ENCODE measurements around a stretch of chrX.

DNA sequence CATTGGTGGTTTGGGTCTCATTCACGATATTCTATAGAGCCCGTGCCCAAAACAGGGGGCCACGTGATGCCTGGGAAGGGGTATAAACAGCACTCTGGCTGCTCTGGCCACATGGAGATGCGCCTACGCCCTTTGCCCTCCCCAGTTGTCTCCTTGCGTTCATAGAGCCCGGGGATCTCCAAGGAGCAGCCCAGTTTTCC is 466 bp upstream of the NHS start:
- CAGE, long polyA plus RNA = no peak
- RRBS = no CpG with 5 or more reads among the region's 7 CpGs

- CAGE, long polyA plus RNA = no peak
- RRBS = 7% methylated on average over 23 of the region's 43 CpGs
Observed at GRCh38 chrX:17375785-17376080, 733 bp downstream of the NHS start.

GRCh38 chrX:17376081-17376673 is 1.2 kb downstream of the NHS start:
- CAGE, long polyA plus RNA = no peak
- RRBS = 21% methylated on average over 14 of the region's 56 CpGs

DNA sequence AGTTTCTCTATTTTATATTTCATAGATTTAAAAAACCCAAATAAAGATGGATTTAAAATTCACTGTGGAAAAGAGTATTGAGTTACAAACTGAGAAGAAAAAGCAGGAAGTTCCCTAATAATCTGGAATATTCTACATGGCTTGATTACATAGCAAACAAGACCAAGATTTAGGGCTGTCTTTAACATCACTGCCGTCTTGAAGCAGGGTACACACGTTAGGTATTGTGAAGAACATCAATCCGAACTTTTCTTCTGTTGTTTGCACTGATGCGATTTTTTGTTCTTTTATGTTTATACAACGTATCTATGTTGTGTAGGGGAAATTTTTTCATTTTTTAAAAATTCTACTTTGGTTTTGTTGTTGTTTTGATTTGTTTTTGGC is 2.2 kb upstream of the SCML1 start:
- CAGE, long polyA plus RNA = no peak
- RRBS = no CpG with 5 or more reads among the region's 5 CpGs

DNA sequence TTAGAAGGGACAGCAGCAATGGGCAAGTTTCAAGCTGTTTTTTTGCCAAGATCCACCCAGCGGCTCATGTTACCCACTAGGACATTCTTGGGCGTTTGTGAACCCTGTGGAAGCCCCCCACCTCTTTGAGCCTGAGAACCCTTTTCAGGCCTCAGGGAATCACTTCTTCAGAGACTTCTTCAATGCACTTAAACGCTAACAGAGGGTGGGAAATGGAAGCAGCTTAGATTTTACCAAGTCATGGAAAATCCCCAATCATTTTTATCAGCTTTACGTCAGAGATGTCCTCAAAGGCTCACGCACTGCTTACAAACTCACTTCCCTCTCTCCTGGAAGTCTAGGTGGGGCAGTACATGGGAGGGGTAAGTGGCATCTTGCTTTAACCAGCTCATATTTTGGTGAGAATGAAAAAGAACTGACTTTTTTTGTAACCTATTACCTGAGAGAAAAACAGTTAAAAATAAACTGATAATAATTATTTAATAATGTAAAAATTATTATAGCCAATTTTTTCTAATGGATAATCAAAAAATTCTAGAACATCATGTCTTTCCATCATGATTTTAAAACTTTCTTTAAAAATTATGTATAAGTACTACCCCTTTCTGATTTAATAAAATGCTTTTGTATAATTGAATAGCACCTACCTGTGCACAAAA is 4.5 kb upstream of the PPEF1 start:
- CAGE, long polyA plus RNA = no peak
- RRBS = no CpG with 5 or more reads among the region's 5 CpGs

DNA sequence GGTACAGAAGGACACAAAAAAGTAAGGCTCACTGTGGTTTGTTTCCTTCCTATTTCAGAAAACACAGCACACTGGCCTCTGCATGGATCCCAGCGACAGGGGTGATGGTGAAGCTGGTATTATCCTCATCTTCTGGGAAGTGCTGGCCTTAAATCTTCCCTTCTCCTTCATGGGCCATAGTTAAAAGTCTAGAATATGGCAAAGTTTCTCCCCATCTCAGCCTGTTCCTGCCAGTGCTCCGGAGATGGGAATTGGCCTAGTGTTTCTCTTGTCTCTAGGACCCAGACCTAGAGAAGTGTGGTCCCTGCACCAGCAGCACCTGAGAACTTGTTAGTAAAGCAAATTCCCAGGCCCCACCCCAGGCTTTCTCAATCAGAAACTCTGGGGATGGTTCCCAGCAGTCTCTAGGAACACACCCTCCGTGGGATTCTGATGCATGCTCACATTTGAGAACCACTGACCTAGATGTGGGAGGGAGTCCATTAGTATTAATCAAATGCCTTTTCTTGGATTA is 132.2 kb upstream of the MAP3K15 start:
- CAGE, long polyA plus RNA = no peak
- RRBS = no CpG with 5 or more reads among the region's 3 CpGs

DNA sequence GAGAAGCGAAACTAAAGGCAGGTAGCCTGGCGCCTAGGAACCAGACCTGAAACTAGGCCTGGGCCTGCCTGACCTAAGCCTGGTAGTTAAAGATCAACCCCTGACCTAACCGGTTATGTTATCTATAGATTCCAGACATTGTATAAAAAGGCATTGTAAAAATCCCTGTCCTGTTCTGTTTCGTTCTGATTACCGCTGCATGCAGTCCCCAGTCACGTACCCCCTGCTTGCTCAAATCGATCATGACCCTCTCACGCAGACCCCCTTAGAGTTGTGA is 131.8 kb downstream of the SH3KBP1 start:
- CAGE, long polyA plus RNA = no peak
- RRBS = no CpG with 5 or more reads among the region's 8 CpGs

DNA sequence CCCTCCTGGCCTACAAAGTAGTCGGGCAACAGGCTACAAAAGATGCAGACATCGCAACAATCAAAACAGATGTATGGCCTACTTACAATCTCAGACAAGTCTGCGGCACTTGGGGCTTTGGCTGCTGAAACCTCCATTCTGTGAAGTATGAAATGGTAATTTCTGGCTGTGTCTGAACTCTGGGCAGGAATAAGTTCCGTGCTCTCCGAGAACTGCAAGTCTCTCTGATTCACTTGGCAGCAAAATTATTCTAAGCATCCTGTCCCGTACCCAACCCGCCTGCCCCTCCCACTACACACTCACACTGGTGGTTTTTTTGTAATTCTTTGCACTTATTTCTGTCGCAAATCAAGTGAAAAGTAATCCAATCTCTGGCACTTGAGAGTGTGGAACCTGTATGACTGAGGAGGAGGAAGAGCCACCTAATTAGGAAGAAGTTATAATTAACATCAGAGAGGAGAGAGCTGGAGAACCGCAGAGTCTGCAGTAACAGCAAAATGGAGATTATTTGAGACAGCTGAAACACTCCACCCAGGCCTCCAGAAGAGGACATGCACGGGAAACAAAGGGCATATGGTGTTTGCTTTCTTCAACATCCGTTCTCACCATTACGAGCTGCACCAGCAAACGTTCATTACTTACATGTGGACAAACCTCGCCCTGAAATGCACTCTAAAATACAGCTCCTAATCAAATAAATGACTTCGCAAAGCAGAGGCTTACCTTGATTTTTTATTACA is 87.7 kb downstream of the SH3KBP1 start:
- CAGE, long polyA plus RNA = no peak
- RRBS = no CpG with 5 or more reads among the region's 15 CpGs

DNA sequence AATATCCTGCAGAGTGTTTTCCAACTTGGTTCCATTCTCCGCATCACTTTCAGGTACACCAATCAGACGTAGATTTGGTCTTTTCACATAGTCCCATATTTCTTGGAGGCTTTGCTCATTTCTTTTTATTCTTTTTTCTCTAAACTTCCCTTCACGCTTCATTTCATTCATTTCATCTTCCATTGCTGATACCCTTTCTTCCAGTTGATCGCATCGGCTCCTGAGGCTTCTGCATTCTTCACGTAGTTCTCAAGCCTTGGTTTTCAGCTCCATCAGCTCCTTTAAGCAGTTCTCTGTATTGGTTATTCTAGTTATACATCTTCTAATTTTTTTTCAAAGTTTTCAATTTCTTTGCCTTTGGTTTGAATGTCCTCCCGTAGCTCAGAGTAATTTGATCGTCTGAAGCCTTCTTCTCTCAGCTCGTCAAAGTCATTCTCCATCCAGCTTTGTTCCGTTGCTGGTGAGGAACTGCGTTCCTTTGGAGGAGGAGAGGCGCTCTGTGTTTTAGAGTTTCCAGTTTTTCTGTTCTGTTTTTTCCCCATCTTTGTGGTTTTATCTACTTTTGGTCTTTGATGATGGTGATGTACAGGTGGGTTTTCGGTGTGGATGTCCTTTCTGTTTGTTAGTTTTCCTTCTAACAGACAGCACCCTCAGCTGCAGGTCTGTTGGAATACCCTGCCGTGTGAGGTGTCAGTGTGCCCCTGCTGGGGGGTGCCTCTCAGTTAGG is 45.8 kb downstream of the BCLAF3 start:
- CAGE, long polyA plus RNA = no peak
- RRBS = no CpG with 5 or more reads among the region's 14 CpGs

DNA sequence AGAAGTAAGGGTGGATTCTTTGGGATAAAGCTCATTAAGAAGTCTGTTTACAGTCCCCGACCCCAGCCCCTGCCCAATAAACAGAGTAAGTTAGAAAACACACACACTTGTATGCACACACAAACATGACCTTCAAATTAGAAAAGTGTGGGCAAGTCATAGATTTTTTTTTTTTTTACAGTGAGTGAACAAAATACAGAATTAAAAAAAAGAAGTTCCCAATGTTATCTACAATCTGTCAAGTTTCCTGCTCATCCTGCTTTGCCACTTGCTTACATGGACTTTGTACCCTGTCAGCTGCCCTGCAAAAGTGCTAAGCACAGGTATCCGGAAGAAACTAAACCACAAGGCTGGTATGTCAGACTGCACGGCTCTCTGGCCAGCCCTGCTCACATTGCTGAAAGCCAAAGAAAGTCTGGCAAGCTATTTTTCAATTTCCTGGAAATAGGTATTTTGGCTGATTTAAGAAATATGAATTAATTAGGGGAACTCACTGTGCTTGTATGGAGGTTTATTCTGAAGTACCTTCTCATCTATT is 38.8 kb upstream of the BCLAF3 start:
- CAGE, long polyA plus RNA = no peak
- RRBS = no CpG with 5 or more reads among the region's 3 CpGs

DNA sequence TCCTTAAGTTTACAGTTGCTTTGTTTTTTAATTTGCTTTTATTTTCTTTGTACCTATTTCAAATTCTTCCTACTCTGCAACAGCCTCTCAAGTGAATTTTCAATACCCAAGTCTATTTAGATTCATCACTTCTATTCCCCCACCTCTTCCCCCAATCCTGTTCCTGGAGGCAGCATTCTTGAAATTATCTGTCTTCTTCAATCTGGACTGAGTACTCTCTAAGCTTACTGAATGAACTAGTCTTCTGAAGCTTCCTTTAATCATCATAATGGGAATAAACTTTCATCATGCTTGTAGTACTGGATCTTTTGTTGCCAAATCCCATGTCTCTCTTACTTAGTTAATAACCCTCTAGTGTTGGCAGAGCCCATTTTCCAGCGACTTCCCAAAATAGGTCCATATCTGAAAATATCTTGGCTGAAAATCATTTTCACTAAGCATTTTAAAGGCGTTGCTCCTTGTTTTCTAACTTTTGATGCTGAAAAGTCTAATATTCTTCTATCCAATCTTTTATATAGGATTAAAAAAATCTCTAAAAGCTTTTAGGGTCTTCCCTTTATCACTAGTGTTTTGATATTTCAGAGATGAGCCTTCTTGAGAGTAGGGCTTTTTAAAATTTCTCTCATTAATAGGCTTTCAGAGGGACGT is 39.6 kb downstream of the RPS6KA3 start:
- CAGE, long polyA plus RNA = no peak
- RRBS = no CpG with 5 or more reads among the region's 3 CpGs

- CAGE, long polyA plus RNA = no peak
- RRBS = no CpG with 5 or more reads among the region's 6 CpGs
Observed at GRCh38 chrX:20251101-20251476, 15.6 kb downstream of the RPS6KA3 start.

DNA sequence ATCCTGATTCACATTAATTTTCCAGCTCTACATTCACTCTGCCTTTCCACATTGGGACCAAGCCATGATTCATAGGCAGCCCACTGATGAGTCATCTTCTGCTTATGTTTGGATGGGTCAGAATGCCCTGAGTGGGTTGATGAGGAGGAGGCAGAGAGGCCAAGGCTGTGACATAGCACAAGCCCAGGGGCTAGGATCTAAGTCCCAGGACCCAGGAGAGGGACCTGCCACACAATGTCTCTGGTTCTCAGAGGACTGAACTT is 247.7 kb upstream of the RPS6KA3 start:
- CAGE, long polyA plus RNA = no peak

- CAGE, long polyA plus RNA = no peak
- RRBS = no CpG with 5 or more reads among the region's 30 CpGs
Observed at GRCh38 chrX:21658772-21659347, 730 bp upstream of the KLHL34 start.

- CAGE, long polyA plus RNA = no peak
- RRBS = no CpG with 5 or more reads among the region's 2 CpGs
Observed at GRCh38 chrX:22314576-22315186, 42.0 kb downstream of the CBLL2 start.

- CAGE, long polyA plus RNA = no peak
- RRBS = no CpG with 5 or more reads among the region's 11 CpGs
Observed at GRCh38 chrX:23504012-23504651, 163.2 kb upstream of the PRDX4 start.

DNA sequence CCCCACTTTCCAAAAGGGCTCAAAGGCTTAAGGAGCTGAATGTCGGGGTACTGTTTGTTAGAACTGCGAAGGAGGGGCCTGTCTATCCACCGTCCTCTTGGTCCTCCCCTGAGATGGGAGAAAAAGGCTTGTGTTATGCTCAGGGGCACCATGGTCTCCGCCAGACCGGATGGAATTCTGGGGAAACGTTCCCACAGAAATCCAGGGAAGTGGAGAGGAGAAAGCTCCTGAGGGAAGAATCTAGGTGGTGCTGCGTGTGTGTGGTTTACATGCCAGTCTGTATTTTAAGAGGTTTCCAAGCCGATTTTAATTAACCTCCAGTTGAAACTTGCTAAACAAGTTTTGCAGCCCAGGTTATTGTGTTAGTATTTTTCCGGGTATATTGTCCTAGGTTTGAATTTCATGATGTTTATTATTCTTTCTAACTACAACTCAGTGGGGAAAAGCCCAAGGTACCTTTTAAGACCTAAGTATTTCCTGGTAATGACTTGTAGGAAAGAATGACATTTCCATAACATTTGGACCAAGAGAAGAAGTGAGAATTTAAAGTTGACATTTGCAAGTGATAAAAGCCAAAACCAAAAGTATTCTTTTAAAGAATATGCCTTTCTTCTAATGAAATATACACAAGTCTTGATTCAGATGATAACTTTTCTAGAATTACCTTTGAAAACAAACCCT is 14.4 kb downstream of the SAT1 start:
- CAGE, long polyA plus RNA = no peak
- RRBS = no CpG with 5 or more reads among the region's 9 CpGs

GRCh38 chrX:23845568-23845890 is 62.2 kb downstream of the APOO start:
- CAGE, long polyA plus RNA = no peak
- RRBS = no CpG with 5 or more reads among the region's 1 CpG

- CAGE, long polyA plus RNA = no peak
- RRBS = no CpG with 5 or more reads among the region's 10 CpGs
Observed at GRCh38 chrX:23903942-23904663, 3.6 kb downstream of the APOO start.

- CAGE, long polyA plus RNA = no peak
- RRBS = no CpG with 5 or more reads among the region's 8 CpGs
Observed at GRCh38 chrX:24014444-24015242, 12.3 kb downstream of the KLHL15 start.

All from osteoblast (primary cell).